ENCODE data around the genes PEX11A and MESP1.

DNA sequence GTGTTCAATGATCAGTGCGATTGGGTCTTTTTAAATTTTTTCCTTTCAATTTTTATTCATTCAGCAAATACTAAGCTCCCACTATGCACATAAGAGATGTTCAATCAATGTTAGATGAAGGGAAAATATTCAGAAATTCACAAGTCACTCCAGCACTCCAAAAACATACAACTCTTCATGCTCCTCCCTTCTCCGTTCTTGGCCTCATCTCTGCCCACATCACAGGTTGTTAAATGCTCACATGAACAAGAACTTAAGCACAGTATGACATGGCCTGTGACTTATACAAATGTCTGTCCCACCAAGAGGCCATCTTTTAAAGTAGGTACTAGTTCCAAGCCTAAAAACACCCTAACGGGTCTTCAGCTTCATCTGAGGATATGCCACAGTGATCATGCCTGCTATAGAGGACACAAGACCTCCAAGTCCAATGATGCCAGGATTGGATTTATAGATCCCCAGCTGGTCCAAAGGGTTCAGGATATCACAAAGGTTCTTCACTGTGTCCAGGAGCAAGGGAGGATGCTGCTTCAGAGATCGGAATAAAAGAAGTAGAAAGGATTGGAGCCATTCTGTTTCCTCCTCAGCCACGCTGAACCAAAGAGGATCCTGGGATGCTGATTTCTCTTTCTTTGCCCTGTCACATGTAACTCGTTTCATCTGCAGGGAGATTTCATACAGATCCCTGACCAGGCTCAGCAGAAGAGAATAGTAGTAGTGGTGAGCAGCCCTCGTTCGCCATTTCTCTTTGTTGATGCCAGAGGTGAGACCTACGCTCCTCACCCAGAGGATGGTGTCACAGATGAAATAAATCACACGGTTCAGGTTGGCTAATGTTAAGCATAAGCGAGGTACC is 4.1 kb upstream of the PLIN1 start:
- RRBS, result no CpG with 5 or more reads among the region's 11 CpGs

- RRBS, result 2% methylated on average over 20 of the region's 76 CpGs
These were observed at the start of gene PEX11A for GRCh38 chr15:89689983-89691386. TSS of gene PEX11A (minus strand) at chr15:89690754.

DNA sequence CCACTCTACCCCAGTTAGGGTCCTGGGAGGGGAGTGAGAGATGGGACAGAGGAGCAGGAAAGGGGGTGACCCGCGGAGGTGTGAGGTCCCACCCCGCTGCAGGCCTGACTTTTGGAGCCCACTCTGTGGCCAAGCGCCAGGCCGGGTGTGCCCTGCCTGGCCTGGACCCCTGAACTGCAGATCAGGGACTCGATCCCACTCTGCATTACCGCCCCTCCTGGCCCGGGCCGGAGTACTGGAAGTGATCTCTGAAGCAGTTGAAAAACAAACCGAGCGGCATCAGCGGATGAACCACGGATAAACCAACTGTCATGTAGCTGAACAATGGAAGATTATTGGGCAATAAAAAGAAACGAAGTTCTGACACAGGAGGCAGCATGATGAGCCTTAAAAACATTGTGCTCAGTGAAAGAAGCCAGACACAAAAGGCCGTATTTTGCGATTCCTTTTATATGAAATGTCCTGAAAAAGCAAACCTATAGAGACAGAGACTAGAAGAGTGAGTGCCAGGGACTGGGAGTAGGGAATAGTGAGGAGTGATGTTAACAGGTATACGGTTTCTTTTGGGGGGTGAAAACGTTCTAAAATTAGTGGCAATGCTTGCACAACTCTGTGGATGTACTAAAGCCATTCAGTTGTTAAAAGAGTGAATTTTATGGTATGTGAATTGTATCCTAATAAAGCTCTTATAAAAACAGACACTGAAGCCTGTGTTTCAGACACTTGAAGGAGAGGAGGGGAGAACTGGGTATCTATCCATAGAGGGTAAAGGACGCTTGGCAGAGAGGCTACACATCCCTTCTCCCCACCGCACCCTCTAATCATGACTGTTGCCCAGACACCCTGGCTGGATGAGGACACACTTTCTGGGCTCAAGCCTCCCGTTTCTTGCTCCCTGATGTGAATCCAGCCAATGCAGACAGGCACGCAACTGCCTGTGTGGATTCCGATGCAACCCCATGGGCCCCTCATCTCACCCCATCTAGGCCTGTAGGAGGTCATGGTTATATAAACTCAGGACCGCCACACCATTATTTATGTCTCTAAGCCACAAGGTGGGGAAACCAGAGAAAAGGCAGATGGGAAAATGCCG is 2.5 kb downstream of the MESP1 start:
- RRBS, result 18% methylated on average over 4 of the region's 25 CpGs

DNA sequence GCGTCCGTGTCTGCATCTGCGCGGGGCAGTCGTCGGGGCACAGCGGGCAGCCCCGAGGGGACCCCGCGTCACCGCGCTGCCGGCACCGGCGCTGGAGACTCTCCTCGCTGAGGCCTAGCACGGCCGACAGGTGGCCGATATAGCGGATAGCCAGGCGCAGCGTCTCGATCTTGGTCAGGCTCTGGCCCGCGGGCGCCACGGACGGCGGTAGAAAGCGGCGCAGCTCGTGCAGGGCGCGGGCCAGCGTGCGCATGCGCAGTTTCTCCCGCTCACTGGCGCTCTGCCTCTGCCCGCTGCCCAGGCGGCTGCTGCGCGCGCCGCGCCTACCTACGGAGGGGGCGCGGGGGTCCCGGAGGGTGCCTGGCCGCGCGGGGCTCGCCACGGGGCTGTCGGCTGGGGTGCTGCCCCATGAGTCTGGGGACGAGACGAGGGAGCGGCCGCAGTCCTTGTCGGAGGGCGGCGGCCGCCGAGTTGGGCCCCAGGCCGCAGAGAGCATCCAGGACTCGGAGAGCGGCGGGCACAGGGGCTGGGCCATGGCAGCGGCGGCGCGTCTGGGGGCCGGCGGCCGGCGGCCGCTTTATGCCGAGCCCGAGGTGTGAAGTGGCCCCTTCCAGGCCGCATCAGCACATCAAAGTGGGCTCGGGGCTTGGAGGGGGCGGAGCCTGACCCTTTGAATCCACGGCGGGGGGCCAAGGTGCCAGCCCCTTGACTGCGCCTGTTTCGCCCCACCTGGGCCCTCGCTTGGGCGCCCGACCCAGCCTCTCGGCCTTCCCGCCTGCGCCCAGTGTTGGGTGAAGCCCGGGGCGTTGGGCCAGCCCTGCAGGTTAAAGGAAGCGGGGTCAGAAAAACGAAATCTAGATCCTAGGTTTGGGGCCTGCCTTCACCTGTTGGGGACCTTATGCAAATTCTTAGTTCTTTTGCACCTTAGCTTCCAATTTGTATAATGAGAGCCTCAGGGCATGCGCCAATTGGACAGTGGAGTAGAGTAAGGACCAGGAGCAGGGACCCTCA is at the start of gene MESP1:
TSS of gene MESP1 (minus strand) at position 553 of the 1,011 bp plus-strand sequence.
- RRBS, result no CpG with 5 or more reads among the region's 98 CpGs

DNA sequence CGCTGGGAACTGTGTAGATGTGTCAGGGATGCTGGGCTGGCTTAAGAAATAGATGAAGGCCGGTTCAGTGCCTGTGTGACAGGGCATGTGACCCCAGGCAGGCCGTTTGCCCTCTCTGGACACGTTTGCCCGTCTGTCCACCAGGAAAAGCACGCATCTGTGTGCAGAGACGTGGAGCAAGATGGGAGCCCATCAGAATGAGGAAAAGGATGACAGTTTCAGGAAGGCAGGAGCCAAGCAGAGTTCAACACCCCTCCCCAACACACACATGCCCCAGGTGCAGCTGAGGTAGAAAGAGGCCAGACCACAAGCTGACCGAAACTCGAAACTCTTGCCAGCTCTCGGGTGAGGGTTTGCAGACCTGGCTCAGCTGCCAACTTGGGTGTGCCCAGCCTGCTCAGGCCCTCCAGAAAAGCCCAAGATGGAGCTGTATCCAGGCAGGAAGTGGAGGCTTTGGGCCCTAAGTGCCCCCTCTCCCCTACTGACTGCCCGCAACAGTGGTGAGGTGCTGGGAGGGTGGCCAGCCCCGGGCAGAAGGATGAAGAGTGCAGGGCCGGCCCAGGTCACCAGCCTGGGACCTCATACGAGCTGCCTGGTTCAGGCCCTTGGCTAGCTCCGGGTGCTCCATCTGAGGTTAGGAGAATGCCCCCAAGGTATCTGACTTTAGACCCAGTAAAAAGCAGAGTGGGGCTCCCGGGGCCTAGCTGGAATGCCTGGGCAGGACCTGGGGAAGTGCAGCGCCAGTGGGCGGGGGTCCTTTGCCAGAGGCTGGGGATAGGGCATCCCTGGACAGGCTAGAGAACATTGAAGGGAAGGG is 10.2 kb upstream of the MESP1 start:
- RRBS, result 67% methylated on average over 4 of the region's 18 CpGs

GRCh38 chr15:89794887-89795315 is 18.8 kb downstream of the MESP2 start:
- RRBS, result no CpG with 5 or more reads among the region's 4 CpGs

DNA sequence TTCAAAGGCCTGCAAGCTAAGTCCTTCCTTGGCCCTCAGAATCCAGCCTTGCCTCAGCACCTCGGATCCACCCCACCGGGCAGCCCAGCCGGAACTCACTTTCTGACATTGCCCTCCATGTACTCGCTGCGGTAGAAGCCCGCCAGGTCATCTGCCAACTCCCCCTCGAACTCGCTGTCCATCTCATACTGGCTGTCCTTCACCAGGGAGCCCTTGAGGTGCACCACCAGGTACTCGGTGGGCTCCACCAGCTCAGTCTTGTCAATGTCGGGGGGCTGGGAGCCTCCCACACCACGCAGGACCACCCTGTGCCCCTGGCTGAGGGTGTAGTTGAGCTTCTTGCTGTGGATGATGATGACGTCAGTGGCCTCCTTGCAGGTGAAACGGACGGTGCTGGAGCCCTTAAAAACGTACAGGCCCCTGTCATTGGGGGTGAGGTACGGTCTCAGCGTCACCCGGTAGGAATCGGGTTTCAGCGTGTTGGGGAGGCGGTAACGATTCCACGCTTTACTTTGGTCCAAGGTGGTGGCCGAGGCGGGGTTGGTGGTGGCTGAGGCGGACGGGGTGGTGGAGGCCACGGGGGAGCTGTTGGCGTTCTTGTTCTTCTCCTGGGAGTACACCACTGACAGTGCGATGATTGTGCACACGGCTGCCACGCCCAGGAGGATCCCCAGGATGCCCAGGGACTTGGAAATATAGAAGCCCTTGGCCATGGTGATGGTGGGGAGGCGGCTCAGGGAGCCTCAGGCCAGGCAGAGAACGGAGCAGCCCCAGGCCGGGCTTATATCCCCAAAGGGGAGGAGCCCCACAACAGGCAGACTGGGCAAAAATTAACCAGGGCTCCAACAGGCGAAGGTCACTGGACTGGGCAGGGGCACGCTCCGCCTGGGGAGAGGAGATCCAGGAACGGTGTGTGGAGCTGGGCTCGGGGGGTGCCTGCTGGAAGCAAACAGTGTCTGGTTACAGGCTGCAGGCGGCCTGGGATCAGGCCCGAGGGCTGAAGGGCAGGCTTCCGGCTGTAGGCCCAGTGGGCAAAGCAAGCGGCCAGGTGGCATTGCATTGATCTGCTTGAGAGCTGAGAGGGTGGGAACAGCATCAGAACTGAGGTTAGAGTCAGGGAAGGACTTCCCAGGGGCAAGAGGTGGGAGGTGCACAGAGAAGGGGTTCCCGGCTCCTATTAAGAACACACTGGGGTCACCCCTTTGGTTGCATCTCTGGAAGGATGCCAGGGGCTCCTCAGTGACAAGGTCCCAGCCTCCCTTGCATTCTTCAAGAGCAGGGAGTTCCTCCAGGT is 8.3 kb downstream of the ANPEP start:
- RRBS, result no CpG with 5 or more reads among the region's 45 CpGs

DNA sequence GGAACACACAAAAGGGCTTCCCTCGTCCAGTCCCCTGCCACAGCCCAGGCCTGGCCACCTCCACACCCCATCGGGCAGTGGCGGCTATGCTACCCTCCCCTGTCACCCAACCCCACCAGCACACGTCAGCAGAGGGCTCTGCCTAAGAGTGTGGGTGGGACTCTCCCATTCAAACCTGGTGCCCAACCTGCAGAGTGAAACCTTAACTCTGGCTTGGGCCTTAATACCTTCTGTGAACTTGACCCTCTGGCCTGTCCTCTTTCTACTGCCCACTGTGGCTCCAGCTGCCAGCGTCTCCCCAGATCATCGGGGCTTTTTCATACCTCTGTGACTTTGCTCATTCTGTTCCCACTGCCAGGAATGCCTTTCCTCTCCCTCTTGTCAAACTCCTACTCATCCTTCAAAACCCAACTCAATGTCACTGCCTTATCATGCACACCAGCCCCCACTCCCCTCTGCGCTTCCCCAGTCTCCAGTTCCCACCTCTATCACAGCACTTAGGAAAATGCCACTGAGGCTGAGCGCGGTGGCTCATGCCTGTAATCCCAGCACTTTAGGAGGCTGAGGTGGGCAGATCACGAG is 5.0 kb downstream of the ANPEP start:
- RRBS, result no CpG with 5 or more reads among the region's 10 CpGs

DNA sequence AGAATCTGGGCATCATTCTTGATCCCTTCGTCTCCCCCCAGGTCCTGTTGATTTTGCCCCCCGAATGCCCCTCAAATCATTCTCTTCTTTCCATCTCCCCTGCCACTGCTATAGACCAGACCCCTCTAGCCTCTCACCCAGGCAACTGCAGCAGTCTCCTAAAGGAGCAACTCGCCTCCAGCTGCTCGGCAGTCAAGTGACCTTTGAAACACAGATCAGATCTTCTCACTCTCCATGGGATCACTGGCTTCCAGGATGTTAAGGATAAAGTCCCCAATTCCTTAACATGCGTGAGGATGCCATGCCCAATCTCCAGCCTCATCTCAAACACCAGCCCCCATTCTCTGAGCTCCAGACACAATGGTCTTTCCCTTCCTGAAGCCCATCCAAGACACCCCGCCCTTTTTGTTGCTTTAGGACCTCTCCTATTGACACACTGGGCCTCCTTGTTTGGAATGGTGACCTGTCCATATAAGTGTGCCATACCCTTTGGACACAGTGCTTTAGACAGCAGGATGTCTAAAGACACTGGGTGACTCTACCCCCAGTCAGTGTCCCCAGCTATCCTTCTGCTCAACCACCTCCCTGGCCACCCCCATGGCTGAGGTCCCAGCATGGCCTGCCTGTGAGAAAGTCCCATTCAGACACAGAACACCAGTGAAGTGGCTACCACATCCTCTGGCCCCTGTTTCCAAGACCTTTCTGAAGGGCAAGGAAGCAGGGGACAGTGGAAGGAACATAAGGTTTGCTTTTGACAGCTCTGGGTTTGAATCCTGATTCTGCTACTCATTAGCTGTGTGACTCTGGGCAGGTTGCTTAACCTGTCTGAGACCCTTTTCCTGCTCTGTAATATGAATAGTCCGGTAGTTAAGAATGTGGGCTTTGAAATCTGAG is 6.0 kb upstream of the AP3S2 start:
- RRBS, result no CpG with 5 or more reads among the region's 7 CpGs

GRCh38 chr15:89971623-89972065 is 29.5 kb upstream of the ZNF710 start:
- RRBS, result no CpG with 5 or more reads among the region's 5 CpGs

GRCh38 chr15:90015791-90016192 is 14.7 kb downstream of the ZNF710 start:
- RRBS, result no CpG with 5 or more reads among the region's 8 CpGs

GRCh38 chr15:90046764-90047501 is 45.8 kb downstream of the ZNF710 start:
- RRBS, result no CpG with 5 or more reads among the region's 14 CpGs

GRCh38 chr15:90071501-90071738 is 30.8 kb downstream of the IDH2 start:
- RRBS, result no CpG with 5 or more reads among the region's 2 CpGs

- RRBS, result no CpG with 5 or more reads among the region's 20 CpGs
These were observed 26.6 kb downstream of the IDH2 start for GRCh38 chr15:90075105-90076541.

- RRBS, result no CpG with 5 or more reads among the region's 14 CpGs
These were observed 14.7 kb downstream of the IDH2 start for GRCh38 chr15:90087568-90087921.

DNA sequence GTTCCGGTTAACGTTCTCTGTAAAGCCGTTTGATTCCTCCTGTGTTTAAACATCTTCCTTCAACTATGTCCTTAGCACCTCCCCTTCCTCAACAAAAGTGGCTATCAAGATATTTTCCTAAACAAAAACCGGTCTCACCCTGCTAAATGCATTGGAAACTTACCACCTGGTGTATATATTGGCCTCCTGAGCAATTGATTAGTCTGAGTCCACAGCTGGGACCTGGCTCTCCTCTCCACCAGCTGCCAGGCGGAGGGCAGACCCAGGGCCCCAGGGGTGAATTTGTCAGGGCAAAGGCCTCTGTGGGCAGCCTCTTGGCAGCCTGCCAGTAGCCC is 42.9 kb upstream of the IDH2 start:
- RRBS, result 11% methylated on average over 1 of the region's 5 CpGs

- RRBS, result 4% methylated on average over 35 of the region's 72 CpGs
These were observed 16.0 kb upstream of the SEMA4B start for GRCh38 chr15:90184738-90185840.

DNA sequence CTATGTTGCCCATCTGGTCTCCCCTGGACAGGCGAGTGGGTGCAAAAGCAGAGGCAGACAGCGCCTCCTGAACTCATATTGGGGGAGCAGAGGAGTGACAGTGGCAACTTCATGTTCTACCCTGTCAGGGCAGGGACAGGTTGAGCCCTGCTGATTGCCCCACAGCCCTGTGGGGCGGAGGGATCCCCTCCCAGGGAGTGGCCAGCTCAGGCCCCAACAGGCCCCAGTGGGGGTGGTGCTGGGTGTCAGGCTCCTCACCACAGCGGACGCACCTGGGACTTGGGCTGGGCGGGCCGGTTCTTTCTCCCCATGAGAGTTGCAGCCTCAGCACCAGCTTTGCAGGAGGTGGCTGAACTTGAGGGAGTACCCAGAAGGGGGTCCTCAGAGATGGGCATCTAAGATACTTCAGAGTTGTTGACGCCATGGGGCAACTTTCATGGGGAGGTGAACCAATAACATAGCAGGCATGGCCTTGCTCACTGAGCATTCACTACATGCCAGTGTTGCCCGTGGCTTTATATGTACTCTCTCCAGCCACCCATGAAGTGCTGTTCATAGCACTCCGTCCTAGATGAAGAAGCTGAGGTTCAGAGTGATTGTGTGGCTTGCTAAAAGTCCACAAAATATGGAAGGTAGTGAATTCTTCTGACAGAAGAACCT is 10.0 kb upstream of the SEMA4B start:
- RRBS, result no CpG with 5 or more reads among the region's 10 CpGs

GRCh38 chr15:90219313-90219858 is 14.4 kb downstream of the CIB1 start:
- RRBS, result no CpG with 5 or more reads among the region's 12 CpGs

DNA sequence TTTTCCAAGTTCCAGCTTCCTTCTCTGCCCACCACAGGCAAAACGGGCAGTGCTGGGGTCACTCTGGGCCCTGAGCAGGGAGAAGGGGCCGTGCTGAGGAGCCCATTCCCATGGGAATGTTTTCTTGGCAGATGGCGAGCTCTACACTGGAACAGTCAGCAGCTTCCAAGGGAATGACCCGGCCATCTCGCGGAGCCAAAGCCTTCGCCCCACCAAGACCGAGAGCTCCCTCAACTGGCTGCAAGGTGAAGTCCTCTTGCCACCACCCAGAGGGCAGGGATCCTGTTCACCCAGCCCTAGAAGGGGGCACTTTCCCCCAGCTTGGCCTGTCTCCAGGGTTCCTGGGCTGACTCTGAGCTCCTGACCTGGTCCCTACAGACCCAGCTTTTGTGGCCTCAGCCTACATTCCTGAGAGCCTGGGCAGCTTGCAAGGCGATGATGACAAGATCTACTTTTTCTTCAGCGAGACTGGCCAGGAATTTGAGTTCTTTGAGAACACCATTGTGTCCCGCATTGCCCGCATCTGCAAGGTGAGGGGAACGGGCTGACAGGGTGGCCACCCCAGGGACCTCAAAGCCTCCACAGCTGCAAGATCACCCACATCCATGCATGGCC is 12.4 kb downstream of the CIB1 start:
- RRBS, result no CpG with 5 or more reads among the region's 13 CpGs